ENCODE data around the gene PMAIP1.

- PRO-cap, 2 experiments: no peak in any of the 2 experiments
Observed at GRCh38 chr18:58451584-58451937, 177.3 kb downstream of the ALPK2 start.

DNA sequence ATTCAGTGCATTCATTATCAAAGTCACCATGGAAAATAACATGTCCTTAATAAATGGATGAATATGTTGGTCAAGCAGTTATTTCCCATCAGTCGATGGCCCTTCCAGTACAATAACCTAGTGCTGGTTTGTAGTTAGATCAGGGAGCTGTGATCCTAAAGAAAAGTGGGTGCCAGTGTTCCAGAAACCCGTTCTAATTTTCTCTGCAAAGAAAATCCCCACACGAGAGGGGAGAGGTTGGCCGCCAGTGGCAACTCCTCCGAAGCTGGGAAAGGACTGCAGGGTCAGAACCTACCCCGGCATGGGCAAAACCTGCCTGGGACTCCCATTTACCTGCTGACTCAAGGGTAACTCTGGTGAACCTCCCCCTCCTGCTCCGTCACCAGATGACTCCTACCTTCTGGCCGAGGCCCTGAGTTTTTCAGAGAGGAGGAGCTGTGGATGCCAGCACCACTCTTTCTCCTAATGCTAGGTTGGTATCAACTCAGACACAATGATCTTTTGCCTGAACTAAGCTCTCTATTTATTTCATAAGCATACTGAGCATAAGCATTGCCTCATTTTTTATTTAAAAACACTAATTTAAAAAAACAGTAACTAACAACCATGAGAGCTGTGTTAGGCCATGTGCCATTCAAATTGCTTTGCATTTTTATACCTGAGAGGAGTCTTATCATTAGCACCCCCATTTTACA, 96.6 kb downstream of the ALPK2 start:
- PRO-cap, 2 experiments: no peak in any of the 2 experiments

GRCh38 chr18:58567031-58568242, 61.5 kb downstream of the ALPK2 start:
- PRO-cap, 2 experiments: no peak in any of the 2 experiments

GRCh38 chr18:58650033-58650469, 21.2 kb upstream of the ALPK2 start:
- PRO-cap, 2 experiments: no peak in any of the 2 experiments

DNA sequence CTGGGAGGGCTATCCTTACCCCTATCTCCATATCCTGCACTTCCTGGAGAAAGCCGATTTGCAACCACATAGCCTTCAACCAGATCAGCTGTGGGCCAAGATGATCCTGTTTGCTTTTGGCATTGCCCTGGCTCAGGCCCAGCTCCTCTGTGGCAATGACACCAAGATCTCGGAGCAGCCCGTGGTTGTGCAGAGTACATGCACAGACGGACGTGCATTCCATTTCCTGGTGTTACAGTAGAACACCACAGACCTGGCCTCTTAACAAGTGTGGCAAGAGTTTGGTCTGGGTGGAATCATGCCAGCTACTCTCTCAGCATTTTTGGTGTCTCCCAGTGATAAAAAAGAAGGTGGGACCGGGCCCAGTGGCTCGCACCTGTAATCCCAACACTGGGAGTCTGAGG, 20.0 kb downstream of the MALT1 start:
- PRO-cap, 2 experiments: no peak in any of the 2 experiments

GRCh38 chr18:58789336-58790369, 75.0 kb upstream of the ZNF532 start:
- PRO-cap, 2 experiments: peak in 1 of 2 experiments; most common plus-strand start chr18:58789598 (in 1)

DNA sequence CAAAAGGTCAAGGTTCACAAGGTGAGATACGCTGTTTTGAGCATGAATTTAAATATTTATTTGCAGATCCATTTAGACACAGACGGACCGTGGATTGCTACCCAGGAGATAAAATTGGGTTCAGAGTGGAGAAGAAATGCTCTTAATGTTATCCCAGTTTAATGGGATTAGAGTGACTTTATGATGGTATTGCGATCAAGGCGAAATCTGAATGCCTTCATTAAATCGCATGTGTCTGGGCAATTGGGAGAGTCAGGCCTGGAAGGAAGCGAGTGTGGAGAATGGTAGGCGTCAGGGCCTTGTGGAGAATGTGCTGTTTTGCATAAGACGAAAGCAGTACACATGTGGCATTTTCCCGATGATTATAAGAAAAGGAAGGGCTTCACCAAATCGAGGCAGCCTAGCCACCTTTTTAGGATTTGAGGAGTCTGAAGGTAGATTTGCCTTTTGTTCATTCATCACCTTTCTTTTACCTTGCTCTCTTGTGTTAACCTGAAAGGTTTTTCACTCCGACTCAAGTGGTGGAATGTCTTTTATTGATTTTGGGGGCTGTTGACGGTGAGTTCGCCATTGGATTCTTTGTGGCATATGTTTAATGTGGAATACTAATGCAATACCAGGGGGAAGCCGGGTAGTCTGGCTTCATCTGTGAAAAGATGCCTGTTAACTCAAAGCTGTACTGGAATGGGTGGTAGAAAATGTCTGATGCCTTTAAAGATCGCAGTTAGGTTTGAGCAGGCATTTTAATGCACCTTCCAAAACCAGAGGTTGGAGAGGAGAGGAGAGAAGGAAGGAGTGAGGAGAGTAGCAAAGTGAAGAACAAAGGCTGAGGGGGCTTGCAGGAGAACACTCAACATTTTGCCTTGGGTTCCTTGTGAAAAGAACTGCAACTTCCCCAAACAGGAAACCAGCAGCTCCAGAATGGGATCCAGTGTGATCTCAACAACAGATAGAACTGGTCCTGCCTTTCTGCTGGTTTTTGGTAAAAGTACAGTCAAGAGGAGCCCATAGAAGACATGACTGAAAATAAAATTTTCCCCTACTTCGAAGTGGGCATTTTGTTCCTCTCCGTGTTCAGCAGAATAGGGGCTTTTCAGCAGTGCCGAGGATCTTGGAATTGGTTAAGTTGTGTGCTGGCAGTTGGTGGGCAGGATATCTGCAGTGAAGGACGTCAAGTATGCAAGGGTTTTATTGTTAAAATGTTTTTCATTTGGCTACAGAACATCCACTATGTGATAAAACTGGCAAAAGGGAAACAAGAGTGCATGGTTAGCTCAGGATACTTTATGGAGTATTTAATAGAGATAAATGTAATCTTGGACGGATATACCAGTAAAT, 1.4 kb downstream of the ZNF532 start:
- PRO-cap, 2 experiments: no peak in any of the 2 experiments

DNA sequence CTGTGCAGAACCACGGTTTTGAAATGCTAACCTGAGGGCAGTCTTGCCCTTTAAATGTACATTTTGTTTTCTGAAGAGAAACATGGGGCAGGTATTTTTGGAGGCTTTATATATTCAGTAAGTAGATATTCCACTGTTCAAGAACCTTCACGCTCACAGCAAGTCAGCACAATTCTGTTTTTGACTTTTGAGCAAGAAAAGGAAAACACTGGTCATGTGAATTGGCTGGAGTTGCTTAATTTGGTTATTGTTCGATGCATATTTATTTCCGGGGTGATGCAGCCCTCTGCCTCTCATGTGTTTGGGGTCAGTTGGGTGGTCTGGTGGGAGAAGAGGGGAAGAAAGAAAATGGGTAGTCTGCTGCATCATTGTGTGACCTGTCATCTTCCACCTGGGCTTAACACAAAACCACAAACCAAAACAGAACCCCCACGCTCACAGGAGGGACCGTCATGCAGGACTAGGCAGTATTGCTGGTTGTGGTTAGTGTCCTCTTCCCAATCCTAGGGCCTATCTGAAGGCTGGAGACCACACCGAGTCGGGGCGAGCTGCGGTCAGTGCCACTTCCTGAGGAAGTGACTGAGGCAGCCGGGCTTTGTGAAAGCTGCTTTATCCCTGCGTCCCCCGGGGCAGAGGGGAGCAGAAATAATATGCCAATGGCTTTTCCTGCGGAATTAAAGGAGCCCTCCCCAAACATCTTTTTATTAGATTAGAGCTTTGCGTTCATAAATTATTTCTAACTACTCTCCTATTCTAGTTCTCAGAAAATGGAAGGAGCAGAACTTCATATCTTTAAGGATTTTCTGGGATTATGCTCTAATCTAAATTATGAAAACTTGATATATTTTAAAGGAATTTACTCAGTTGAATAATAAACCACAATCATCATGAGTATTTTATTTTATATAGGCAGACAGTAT, 22.8 kb downstream of the ZNF532 start:
- PRO-cap, 2 experiments: peak in 1 of 2 experiments; most common plus-strand start position 536 of the sequence (in 1); most common minus-strand start position 516 of the sequence (in 1)

DNA sequence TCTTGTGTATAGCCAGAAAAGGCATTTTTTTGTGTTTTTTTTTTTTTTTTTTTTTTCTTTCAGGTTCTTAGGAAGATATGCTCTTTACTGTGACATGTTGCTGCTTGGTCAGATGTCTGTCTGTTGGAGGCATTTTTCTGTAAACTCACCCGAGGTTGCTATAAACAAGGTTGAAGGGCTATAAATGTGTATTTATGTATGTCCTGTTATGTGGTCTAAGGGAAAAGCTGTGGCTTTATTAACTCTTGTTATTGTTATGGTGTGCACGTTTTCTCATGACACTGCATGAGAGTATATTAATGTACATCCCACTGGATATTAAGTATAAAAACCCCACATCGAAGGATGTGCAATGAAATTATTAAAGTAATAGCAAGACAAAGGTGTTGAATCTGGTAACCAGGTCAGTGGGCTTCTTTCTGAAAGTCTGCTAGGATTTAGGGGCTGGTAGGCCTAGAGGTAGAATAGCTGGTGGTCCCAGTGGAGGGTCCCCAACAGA, 102.1 kb downstream of the ZNF532 start:
- PRO-cap, 2 experiments: no peak in any of the 2 experiments

DNA sequence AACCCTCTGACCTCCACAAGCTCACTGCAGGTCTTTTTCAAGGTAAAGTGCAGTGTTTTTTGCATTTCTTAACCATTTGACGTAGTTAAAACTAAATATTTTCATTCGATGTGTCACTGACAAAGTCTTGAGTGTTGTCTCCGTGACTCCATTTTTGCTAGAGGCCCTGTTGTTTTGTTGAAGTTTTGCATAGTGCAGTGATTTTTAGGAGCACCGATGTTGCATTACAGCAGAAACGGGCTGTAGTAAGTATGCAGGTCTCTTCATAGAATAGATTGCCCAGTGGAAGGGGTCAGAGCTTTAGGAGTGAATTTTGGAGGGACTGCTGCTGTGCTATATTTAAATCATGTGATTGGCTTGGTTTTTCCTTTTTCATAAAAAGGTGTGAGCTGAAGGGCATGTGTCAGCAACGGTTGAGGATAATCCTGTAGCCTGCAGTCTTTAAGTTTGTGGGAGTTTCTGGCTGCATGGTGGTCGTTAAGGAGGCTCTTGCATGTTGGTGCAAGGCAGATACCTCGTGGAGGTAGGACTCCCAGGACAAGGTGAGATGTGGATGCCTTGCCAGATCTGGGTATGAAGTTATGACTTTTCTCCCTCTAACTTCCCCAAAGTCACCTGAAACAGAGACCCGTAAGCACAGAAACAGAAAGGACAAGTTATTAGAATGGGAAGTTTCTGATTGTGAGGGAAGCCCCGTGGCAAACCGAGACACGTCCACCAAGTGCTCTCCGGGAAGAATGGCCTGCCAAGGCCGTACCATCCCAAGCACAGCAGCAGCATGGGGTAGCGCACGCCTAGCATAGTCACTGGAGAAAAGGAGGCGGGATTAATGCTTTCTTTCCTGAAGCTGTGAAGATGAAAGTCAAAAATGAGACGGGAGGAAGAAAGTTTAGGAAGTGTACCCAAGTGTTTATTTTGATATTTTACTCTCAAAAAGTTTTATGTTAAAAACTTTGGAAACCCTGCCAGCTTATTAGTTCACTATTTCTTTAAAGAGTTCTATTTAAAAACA, 110.4 kb downstream of the ZNF532 start:
- PRO-cap, 2 experiments: no peak in any of the 2 experiments

DNA sequence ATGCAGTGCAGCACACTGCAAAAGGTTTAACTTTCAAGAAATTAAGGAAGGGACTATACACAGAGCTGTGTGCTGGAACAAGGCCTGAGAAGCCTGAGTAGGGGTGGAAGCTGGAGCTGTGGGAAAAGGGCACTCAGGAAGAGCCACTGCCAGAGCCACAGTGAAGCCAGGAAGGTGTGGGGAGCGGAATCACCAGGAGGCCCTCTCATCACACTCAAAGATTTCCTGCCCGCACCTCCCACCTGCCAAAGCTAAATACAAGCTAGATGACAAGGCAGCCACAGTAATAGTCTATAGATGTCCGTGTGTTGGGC, 126.0 kb downstream of the ZNF532 start:
- PRO-cap, 2 experiments: no peak in any of the 2 experiments

GRCh38 chr18:59140459-59140965, 828 bp downstream of the SEC11C start:
- PRO-cap, 2 experiments: no peak in any of the 2 experiments

DNA sequence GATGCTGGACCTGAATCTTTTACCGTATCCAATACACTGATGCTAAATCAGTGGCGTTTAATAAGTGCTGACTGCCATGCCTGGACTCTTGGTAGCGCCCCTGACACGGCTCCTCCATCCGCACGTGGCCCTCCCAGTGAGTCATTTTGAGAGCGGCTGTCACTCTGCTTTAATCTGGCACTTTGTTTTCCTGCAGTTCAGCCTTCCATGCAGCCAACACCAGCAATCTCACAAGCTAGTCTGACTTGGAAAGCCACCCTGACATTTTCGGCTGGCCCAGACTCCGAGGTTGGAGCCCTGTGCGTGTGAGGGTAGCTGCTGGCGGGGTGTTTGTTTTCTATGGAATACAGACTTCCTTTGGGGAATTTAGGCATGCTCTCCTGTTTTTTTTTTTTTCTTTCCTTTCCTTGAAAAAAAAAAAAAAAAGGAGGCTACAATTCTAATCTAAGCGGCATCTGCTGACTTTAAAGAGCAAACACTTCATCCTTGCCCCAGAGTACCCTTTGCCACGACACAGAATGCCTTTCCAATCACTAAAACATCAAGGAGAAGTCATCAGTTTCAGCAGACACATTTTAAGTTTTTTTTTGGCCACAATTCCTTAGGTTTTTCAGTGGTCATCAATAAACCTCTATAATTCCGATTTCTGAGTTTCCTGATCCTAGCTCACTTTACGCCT, 155.3 kb upstream of the LMAN1 start:
- PRO-cap, 2 experiments: no peak in any of the 2 experiments

DNA sequence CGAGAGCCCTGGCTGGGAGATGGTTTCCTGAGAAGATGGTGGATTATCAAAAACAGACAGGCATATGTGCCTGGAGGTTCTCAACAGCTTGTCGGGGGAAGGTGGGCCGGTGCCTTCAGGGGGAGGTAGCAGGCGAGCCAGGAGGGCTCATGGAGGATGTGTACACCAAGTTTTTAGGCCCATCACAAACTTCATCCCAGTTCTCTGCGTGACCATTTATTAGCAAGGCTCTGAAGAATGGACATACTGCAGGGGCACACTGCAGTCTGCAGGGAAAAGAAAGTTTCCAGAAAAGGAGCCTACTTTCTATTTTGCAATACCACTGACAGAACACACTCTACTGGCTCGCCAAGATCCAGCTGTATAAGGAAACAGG, 67.5 kb downstream of the CCBE1 start:
- PRO-cap, 2 experiments: no peak in any of the 2 experiments

GRCh38 chr18:59881652-59882846, 17.7 kb upstream of the PMAIP1 start:
- PRO-cap, 2 experiments: no peak in any of the 2 experiments

DNA sequence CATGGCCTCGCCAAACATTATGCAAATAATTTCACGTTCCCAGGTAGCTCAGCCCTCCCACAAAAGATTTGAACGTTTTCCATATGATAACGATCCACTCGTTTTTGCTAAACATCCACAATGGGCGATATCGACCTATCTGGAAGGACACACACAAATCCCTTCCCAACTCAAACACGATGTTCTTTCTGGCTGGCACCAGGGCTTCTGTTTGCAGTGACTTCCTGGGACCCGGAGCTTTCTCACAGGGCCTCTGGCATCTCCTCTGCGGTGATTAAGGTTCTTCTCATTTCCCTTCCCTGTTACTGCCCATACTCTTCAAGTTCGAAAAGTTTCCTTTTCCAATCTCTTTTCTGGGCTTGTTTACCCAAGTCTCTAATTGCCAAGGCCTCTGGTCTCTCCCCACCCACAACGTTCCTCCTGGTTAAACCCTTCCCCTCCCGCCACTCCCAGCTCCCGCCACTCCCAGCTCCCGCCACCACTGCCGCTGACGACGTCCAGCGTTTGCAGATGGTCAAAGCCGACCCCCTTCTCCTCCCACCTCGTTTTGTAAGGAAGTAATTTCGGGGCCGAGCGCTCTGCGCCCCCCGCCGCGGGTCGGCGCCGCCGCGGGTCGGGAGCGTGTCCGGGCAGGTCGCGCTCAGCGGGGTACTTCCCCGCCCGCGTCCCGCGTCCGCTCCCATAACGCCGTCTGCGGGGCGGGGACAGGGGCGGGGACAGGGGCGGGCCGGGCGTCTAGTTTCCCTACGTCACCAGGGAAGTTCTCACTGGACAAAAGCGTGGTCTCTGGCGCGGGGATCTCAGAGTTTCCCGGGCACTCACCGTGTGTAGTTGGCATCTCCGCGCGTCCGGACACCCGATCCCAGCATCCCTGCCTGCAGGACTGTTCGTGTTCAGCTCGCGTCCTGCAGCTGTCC, at the start of gene PMAIP1:
Gene PMAIP1 (plus strand): TSS at position 803 of the 917 bp plus-strand sequence.
- PRO-cap, 2 experiments: peak in 1 of 2 experiments; most common plus-strand start position 803 of the sequence (in 1); most common minus-strand start position 655 of the sequence (in 1)

- PRO-cap, 2 experiments: no peak in any of the 2 experiments
Observed at GRCh38 chr18:59900833-59901319, 1.1 kb downstream of the PMAIP1 start.

- PRO-cap, 2 experiments: no peak in any of the 2 experiments
Observed at GRCh38 chr18:59907122-59907657, 7.4 kb downstream of the PMAIP1 start.

DNA sequence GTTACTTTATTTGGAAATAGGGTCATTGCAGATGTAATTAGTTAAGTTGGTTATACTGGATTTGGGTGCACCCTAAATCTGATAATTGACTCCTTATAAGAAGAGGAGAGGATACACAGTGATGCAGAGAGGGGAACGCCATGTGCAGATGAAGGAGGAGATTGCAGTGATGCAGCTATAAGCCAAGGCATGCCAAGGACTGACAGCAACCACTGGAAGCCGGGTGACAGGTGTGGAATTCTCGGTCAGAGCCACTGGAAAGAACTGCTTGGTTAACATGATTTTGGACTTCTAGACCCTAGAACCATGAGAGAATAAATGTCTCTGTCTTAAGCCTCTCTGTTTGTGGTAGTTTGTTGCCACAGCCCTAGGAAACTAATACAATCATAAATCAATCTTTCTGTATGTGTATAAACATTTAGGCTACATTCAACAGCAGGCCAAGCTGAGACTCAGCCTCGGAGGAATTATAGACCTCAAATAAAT, 403.2 kb upstream of the CDH20 start:
- PRO-cap, 2 experiments: no peak in any of the 2 experiments

GRCh38 chr18:61493965-61494229, 160.7 kb downstream of the CDH20 start:
- PRO-cap, 2 experiments: peak in 1 of 2 experiments; most common minus-strand start chr18:61494164 (in 1)